Liver (tissue), 9 donors: ENCODE measurements around the genes RFNG and FOXK2.

DNA sequence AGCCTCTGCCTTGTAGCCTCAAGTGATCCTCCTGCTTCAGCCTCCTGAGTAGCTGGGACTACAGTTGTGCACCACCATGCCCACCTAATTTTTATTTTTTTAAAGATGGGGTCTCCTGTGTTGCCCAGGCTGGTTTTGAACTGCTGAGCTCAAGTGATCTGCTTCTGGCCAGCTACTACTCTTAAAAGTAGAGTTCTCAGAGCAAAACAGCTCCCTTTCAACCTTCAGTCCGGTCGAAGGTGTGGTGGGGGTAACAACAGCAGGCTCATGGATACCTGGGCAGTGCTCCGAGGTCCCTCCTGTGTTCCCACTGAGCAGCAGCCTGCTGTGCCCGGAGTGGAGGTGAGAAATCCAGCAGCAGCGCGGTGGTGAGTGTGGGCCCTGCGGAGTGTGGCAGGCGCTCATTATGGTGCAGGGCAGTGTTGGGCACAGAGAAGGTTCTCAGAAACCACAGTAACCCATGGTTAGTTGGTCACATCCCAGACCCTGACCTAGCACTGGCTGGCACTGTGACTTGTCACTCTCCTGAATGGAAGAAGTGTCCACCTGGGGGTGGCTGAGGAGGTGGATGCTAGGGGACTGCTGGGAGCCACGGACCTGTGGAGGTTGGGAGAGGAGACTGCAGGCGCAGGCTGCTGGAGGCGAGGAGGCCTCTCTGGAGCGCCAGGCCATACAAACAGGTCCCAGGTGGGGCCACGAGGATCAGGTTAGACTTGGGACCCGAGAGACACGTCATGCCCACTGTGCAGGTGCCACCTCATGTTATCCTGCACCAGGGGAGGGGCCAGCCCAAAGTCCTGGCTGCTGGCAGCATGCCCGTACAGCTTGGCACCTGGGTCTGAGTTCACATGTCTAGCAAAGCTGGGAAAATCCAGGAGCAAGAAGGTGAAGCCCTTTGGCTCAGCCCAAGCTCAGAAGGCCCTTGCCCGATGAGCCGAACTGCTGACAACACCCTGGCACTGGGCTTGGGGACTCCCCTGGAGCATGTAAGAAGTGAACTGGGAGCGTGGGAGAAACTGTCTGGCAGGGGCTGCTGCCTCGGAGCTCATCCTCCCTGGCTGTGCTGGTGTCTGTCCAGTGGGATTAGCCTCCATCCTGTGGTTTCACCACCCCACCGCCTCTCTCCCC lies 5.2 kb upstream of the P4HB start:
- PRO-cap, 5 experiments = peak in 5 of 5 experiments; most common plus-strand start position 768 of the sequence (in 3); most common minus-strand start position 674 of the sequence (in 4)
- RAMPAGE, long total RNA, 2 experiments = no peak in any of the 2 experiments
- RRBS = 83% methylated on average over 3 of the region's 21 CpGs

DNA sequence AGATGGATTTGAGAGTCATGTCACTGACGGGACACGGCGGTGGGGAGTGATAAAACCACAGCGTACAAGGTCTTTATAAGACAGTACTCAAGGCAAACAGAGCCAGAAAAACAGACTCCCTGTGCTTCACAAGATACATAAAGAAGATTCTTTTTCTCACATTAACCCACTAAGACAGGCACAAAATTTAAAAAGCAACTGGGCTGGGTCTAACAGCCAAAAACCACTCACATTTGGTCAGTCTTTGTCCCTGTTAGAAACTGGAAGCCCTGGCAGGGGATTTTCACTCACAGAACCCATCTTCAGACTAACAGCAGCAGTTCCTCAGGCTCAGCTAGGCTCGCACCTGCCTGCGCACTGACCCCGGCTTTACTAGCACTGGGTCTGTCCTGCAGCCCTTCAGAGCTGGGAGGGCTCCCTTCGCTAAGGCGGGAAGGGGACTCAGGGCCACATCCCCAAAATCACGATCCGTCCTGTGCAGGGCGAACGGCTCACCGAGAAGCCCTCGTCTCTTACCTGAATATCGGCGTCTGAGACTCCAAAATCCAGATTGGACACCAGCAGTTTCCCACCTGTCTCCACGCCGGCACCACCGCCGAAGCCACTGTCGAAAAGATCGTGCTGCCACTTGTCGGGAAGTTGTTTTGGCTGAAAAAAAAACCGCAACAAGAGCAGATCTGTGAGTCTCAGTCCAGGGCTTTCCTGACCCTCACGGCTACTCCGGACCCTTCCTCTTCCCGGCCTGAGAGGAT lies 1.0 kb downstream of the ALYREF start:
- PRO-cap, 5 experiments = no peak in any of the 5 experiments
- RAMPAGE, long total RNA, 2 experiments = no peak in any of the 2 experiments
- RRBS = no CpG with 5 or more reads among the region's 28 CpGs

DNA sequence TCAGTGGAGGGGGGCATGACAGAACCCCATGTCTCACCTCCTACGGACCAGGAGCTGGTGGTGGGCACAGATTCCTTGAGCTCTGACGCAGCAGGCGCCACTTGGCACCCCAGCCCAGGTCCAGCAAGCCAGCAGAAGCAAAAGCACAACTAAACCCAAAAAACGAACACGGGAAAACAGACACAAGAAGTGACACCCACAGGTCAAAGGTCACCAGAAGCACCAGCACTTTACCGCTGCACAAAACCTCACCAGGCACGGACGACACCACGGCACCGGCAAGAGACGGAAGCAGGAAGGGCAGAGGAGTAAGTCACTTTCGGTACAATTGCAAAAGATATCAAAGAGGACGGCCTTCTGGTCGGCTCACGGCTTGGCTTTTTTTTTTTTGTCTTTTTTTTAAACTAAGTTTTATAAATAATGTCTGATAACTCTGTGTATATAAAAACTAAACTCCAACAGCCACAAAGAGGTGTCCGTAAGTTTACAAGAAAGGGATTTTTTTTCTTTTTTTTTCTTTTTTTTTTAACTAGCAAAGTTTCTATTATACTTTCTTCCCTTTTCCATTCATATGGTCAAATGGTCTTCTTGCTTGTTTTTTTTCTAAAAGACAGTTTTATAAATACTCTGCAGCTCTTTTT lies 3.3 kb upstream of the SIRT7 start:
- PRO-cap, 5 experiments = no peak in any of the 5 experiments
- RAMPAGE, long total RNA, 2 experiments = no peak in any of the 2 experiments
- RRBS = no CpG with 5 or more reads among the region's 16 CpGs

DNA sequence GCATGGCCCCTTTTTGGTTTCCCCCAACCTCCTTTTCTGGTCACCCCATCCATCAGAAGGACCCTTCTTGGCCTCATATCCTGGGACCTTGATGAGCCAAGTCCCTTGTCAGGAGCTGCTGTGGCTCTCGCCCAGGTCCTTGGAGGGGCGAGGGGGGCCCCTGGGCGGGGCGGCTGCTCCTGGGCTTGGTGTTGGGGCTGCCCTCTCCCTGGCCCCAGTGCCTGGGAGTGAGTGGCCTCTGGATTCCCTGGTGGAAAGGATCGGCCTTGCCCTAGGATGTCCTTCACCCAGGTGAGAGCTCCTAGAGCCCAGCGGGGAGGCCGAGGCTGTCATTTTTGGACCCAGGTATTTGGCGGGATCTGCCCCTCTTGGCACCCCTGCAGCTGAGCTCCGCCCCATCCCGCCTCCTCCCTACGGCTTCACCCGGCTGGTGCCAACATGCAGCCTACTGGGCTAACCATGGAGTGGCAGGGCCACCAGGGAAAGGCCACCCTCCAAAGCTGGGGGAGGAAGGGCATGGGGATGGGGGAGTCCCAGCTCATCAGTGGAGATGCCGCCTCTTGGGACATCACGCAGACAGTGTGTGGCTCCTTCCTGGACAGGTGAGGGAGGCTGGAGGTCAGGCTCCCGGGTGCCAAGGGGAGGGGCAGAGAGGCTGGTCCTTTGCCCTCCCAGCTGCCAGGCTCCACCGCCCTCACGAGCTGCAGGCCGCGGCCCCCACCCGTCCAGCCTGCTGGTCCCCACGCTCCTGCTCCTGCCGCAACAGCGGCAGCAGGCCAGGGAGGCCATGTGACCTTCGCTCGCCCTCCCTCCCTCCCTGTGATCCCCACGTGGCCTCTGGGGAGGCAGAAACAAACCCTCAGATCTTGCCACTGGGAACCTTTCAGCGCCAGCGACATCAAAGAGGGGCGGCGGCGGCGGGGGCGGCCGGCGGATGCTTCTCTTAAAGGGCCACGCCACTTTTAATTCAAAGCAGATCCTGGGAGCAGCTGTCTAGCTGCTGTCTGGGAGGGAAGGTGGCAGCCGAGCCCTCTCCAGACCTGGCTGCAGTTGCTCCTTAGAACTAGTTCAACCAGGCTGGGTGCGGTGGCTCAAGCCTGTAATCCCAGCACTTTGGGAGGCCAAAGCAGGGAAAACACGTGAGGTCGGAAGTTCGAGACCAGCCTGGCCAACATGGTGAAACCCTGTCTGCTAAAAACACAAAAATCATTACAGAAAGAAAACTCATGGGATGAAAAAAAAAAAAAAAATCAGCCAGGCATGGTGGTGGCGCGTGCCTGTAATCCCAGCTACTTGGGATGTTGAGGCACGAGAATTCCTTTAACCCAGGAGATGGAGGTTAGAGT lies 6.7 kb upstream of the NOTUM start:
- PRO-cap, 5 experiments = peak in 3 of 5 experiments; most common plus-strand start position 451 of the sequence (in 1); most common minus-strand start position 581 of the sequence (in 2)
- RAMPAGE, long total RNA, 2 experiments = no peak in any of the 2 experiments
- RRBS = no CpG with 5 or more reads among the region's 44 CpGs

- PRO-cap, 5 experiments = peak in 5 of 5 experiments; most common plus-strand start chr17:81976797 (in 4)
- RAMPAGE, long total RNA, 2 experiments = no peak in any of the 2 experiments
- RRBS = 14% methylated on average over 4 of the region's 36 CpGs
Measured at GRCh38 chr17:81976208-81977308, 871 bp upstream of the ASPSCR1 start.

DNA sequence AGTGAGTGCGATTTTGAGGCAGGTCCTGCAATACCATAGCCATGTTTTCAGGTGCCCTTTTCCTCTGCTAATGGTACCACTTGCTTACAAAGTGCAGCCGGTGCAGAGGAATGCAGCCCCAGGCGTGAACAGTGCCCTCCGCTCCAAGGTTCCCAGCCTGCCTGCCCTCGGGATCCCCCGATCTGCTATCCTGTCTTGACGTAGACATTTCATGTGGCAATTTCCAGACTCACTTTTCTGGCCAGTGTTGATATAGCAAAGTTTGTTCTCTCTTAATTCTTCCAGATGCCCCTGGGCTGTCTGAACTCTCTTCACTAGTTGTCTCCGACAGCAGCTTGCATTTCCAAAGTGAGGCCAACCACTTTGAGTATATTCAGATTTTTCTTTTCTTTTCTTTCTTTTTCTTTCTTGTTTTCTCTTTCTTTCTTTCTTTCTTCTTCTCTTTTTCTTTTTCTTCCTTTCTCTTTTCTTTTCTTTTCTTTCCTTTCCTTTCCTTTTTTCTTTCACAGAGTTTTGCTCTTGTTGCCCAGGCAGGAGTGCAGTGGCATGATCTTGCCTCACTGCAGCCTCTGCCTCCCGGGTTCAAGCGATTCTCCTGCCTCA lies 5.0 kb downstream of the ASPSCR1 start:
- PRO-cap, 5 experiments = no peak in any of the 5 experiments
- RAMPAGE, long total RNA, 2 experiments = no peak in any of the 2 experiments
- RRBS = no CpG with 5 or more reads among the region's 10 CpGs

- PRO-cap, 5 experiments = peak in 5 of 5 experiments; most common plus-strand start chr17:82051908 (in 4); most common minus-strand start chr17:82051795 (in 3)
- RAMPAGE, long total RNA, 2 experiments = start-site peak on the plus strand in 2 of 2 experiments, at chr17:82051467-82051924 at its widest, 50 to 191 reads per replicate
- RRBS = 2% methylated on average over 73 of the region's 105 CpGs
Measured at GRCh38 chr17:82051235-82051987, at the start of gene RFNG. Gene RFNG, minus strand, starts transcription at chr17:82051811.

- PRO-cap, 5 experiments = no peak in any of the 5 experiments
- RAMPAGE, long total RNA, 2 experiments = no peak in any of the 2 experiments
- RRBS = no CpG with 5 or more reads among the region's 11 CpGs
Measured at GRCh38 chr17:82060587-82060978, 5.0 kb downstream of the DUS1L start.

DNA sequence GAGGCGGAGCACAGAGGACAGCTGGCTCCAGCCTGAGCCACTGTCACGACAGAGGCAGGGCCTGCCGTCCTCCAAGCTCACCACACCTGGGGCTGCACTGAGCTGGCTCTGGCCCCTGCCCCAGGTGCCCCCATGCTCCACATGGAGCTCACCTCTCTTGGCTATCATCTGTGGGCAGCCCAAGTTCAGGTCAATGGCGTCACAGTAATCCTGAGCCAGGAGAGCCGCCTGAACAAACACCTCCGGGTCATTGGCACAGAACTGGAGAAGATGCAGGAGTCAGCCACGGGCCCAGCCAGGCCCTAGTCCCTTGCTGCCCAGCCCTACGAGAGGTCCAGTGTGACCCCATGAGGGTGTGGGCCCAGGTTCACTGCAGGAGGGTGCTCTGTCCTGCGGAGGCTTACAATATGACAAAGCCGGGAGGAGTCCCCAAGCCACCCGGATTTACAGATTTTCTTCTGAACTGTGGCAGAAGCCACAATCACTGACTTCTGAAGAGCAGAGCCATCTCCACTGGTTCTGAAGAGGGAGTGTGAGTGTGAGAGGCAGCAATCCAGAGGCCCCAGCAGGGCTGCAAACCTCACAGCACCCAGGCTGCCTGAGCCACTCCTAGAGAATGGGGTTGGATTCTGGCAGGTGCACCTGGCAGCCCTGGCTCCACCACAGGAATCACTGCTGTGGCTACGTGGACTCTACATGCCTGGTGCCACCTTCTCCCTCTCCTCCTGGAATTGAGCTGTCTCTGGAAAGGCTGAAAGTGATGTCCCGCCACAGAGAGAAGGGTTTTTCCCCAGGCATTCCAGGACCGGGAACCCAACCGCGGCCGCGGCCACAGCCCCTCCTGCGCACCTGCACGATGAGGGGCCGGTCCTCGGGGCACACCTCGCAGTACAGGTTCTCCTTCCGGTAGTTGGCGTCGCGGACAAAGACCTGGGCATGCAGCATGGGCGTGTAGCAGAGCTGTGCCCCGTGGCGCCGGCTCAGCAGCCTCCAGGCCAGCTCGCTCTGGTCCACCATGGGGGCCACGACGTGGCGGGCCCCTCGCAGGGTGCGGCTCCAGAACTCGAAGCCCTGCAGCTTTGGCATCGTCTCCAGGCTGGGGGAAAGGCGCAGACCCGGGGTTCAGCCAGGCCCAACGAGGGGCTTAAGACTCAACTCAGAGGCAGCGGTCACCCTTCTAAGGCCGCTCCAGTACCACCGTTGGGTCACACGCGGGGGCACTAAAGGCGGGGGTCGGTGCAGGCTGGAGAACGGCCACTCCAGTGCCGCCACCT lies 1.2 kb downstream of the DUS1L start:
- PRO-cap, 5 experiments = peak in 4 of 5 experiments; most common plus-strand start position 266 of the sequence (in 3)
- RAMPAGE, long total RNA, 2 experiments = no peak in any of the 2 experiments
- RRBS = 24% methylated on average over 13 of the region's 51 CpGs

DNA sequence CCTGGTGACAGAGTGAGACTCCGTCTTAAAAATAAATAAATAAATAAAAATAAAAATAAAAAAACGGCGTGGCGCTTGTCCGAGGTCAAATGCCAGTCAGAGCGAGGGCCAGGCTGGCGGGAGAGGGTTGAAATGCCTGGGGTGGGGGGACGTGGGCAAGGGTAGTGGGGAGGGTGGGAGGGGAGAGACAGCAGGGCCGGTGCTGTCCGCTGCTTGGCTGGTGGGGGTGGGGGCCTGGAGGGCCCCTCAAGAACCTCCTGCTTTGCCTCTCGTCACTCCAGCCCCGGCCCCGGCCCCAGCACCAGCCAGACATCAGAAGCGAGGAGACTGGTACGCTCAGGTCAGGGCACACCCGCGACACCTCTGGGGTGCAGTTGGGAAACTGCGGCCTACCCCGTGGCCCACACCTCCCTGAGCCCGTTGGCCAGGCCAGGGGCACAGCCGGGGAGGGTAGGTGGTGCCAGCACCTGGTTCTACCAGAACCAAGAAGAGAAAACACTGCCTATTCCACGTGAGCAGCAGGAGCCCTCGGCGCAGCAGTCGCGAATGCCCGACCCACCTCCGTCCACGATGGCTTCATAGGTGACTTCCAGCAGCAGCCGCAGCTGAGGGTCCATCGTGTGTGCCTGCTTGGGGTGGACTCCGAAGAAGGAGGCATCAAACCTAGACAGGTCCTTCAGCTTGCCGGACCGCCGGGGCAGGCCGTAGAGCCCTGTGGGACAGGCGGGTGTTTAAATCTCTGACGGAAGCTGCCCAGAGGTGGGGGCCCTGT lies 3.1 kb downstream of the FASN start:
- PRO-cap, 5 experiments = peak in 1 of 5 experiments; most common minus-strand start position 311 of the sequence (in 1)
- RAMPAGE, long total RNA, 2 experiments = no peak in any of the 2 experiments
- RRBS = 29% methylated on average over 4 of the region's 38 CpGs

DNA sequence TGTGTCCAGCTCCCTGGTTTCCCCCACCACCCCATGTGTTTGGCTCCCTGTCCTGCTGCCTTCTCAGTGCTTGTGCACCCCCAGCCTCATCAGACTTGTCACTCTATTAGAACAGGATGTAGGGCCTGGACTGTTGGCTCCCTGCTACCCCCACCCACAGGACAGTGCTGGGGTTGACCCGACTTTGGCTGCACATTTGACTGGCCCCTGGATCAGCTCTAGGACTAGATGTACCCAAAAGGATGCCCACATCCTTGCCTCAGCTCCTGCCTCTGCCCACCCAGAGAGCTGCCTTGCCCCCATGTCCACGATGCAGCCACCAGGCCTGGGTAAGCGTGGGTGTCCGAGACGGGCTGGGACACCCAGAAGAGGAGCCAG lies 1.4 kb upstream of the CCDC57 start:
- PRO-cap, 5 experiments = no peak in any of the 5 experiments
- RAMPAGE, long total RNA, 2 experiments = no peak in any of the 2 experiments
- RRBS = no CpG with 5 or more reads among the region's 5 CpGs

DNA sequence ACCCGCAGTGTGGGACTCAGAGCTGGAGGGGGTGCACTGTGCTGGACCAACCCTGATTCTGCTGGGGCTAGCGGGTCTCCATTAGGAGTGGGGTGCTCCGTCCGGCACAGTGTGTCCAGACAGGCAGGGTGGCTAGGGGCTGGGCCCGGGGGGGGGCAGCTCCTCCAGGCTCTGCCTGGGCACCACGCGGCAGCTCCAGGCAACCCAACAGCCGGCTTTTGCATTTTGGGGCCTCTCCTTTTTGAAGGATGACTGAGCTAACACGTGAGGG lies 9.1 kb downstream of the SLC16A3 start:
- PRO-cap, 5 experiments = no peak in any of the 5 experiments
- RAMPAGE, long total RNA, 2 experiments = no peak in any of the 2 experiments
- RRBS = 91% methylated on average over 5 of the region's 9 CpGs

DNA sequence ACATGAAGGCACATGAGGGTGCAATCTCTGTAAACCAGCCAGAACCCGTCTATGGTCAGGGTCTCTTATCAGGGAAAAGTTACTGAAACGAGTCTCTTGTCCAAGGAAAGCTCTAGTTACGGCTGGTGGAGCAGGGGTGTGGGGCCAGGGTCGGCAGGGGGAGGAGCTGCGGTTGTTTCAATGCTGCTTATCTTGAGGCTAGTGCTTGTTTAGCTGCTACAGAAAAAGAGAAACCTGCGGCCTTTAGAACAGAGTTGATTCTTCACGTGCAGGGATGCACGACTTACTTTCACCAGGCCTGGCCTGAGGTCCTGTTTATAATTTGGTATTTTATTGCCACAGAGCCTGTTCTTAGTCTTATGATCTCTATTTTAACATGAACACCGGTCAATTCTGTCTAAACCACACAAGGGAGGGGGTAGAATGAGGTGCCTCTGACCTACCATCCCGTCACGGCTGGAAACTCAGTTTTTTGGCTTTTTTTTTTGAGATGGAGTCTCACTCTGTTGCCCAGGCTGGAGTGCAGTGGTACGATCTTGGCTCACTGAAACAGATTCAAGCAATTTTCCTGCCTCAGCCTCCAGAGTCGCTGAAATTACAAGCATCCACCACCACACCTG lies 16.8 kb upstream of the CSNK1D start:
- PRO-cap, 5 experiments = no peak in any of the 5 experiments
- RAMPAGE, long total RNA, 2 experiments = no peak in any of the 2 experiments
- RRBS = no CpG with 5 or more reads among the region's 13 CpGs

DNA sequence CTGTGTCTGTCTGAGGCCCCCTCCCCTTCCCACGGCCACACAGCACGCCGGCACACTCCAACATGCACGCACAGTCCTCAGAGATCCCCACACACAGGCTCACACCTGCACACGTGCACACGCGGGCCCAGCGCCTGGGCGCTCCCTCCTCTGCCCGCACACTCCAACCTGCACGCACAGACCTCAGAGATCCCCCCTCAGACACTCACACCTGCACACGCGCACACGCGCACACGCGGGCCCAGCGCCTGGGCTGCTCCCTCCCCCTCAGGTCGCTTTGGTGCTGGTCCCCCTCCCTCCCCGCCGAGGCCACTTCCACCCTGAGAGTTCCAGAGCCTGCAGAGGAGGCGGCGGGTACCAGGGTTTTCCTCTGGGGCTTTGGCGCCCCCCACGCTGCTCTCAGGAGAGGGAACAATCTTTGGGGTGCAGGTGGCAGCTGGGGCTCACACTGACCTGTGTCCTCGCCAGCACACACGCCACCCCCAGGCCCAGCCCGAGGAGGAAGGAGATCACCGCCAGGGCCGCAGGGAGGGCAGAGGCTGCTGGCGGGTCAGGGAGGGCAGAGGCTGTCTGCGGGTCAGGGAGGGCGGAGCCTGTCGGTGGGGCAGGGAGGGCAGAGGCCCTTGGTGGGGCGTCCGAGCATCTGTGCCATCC lies 1.5 kb downstream of the CD7 start:
- PRO-cap, 5 experiments = peak in 1 of 5 experiments; most common plus-strand start position 341 of the sequence (in 1); most common minus-strand start position 163 of the sequence (in 1)
- RAMPAGE, long total RNA, 2 experiments = no peak in any of the 2 experiments
- RRBS = no CpG with 5 or more reads among the region's 36 CpGs

GRCh38 chr17:82328298-82329329 lies 5.0 kb downstream of the SECTM1 start:
- PRO-cap, 5 experiments = peak in 5 of 5 experiments; most common plus-strand start chr17:82328656 (in 1); most common minus-strand start chr17:82328535 (in 5)
- RAMPAGE, long total RNA, 2 experiments = no peak in any of the 2 experiments
- RRBS = 67% methylated on average over 6 of the region's 33 CpGs

DNA sequence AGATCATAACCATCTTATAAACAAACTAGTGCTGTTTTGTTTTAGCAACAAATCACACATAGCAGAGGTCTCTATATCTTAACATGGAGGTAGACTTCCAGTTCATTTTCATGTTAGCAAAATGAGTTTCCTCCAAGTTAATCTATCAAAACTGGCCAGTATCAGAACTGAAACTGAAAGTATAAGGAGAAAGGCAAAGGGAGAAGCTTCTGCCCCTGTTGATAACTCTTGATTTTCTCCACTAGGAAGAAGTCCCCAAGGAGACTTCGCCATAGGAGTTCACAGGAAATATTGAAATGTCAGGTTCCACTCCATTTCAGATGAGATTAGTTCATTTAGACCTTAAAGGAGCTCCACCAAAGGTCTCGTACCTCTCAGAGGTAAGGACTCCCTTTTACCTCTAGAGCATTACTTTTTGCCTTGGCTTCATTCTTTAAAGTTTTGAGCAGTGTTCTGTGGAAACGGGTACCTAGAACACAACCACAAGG lies 1.2 kb upstream of the OGFOD3 start:
- PRO-cap, 5 experiments = no peak in any of the 5 experiments
- RAMPAGE, long total RNA, 2 experiments = no peak in any of the 2 experiments
- RRBS = no CpG with 5 or more reads among the region's 3 CpGs

DNA sequence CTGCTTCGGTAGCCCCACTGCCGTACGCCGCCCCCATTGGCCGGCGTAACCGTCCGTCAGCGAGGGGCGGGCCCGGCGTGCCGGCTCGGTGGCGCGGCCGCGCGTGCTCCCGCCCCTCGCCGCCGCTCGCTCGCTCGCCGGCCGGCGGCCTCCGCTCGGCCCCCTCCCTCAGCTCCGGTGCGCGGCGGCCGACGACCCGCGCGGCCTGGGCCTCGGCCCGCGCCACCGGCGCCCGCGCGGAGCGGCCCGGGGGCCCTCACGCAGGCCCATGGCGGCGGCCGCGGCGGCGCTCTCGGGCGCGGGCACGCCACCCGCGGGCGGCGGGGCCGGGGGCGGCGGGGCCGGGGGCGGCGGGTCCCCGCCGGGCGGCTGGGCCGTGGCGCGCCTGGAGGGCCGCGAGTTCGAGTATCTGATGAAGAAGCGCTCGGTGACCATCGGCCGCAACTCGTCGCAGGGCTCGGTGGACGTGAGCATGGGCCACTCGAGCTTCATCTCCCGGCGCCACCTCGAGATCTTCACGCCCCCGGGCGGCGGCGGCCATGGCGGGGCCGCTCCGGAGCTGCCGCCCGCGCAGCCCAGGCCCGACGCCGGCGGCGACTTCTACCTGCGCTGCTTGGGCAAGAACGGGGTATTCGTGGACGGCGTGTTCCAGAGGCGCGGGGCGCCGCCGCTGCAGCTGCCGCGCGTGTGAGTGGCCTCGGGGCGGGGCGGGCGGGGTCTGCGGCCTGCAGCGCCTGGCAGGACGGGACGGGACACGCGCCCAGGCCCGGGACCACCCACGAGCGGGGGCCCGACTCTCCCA lies at the start of gene FOXK2:
FOXK2 (plus strand) TSS at position 112 of the 802 bp plus-strand sequence.
- PRO-cap, 5 experiments = peak in 5 of 5 experiments; most common plus-strand start position 112 of the sequence (in 4)
- RAMPAGE, long total RNA, 2 experiments = no peak in any of the 2 experiments
- RRBS = under 1% methylated on average over 51 of the region's 135 CpGs

- PRO-cap, 5 experiments = peak in 3 of 5 experiments; most common plus-strand start chr17:82522171 (in 1); most common minus-strand start chr17:82522246 (in 3)
- RAMPAGE, long total RNA, 2 experiments = no peak in any of the 2 experiments
- RRBS = no CpG with 5 or more reads among the region's 5 CpGs
Measured at GRCh38 chr17:82521929-82522308, 2.4 kb downstream of the FOXK2 start.

DNA sequence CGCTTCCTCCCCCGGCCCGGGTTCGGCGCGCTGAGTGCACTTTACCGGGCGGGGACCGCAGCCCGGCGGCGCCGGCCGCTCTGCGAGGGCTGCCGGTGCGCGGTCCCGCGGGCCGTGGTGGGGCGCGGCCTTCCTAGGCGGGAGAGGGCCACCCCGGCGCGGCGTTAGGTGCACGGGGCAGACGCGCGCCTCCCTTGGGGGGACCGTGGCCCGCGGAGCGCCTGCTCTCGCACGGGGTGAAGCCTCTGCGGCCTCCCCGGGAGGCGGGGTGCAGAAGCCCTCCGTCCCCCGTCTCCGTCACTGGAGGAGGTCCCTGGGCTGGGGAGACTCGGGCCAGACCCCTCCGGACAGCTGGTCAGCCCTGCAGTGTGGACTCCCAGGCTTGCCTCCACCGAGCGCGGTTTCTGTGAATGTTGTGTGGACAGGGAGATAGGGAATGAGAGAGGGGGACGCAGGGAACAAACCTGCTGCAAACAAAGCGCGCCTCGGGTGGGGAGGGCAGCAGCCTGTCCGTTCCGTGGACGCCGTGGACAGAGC lies 604 bp downstream of the TBCD start:
- PRO-cap, 5 experiments = no peak in any of the 5 experiments
- RAMPAGE, long total RNA, 2 experiments = no peak in any of the 2 experiments
- RRBS = 1% methylated on average over 26 of the region's 57 CpGs

GRCh38 chr17:82765207-82765765 lies 13.4 kb downstream of the TBCD start:
- PRO-cap, 5 experiments = no peak in any of the 5 experiments
- RAMPAGE, long total RNA, 2 experiments = no peak in any of the 2 experiments
- RRBS = no CpG with 5 or more reads among the region's 17 CpGs